OVCAR3 (cell line): ENCODE measurements around a stretch of chr1.

GRCh38 chr1:28258637-28259066 lies 666 bp upstream of the SESN2 start:
- RRBS: no CpG with 5 or more reads among the region's 7 CpGs

DNA sequence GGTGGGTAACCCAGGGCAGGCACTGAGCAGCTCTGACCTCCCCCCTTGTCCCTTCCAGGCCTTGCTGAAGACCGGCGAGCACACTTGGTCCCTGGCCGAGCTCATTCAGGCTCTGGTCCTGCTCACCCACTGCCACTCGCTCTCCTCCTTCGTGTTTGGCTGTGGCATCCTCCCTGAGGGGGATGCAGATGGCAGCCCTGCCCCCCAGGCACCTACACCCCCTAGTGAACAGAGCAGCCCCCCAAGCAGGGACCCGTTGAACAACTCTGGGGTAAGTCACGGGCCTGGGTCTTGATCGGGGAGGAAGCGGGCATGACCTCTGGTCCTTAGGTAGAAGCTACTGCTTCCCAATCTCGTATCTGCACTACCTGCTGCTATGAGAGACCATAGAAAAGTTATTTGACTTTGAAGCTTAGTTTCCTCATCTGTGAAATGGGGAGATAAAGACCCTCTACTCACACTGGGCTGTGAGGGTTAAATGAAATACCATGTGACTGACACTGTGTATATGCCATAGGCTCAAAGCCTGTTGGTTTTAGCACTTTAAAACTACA lies 13.3 kb downstream of the SESN2 start:
- RRBS: no CpG with 5 or more reads among the region's 10 CpGs

DNA sequence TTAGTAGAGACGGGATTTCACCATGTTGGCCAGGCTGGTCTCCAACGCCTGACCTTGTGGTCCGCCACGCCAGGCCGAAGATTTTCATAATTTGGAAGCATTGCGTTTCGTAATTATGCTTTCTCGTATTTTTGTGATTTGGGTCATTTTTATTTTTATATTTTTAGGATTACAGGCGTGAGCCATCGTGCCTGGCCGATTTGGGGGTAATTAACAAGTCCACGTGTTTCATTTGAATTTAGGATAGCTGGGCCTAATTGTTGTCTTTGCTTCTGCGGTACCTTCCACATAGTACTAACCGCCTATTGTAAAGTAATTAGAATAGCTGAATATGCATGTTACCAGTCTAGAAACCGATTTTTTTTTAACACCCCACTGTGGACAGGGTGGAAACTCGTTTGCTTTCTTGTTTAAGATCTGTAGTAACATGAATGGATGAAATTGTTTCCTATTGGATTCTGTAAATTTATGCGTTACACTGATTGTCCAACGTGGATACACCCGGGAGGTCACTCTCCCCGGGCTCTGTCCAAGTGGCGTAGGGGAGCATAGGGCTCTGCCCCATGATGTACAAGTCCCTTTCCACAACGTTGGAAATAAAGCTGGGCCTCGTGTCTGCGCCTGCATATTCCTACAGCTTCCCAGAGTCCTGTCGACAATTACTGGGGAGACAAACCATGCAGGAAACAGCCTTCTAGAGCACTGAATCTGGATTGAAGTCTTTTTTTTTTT lies 1.2 kb downstream of the RCC1 start:
- RRBS: no CpG with 5 or more reads among the region's 25 CpGs

DNA sequence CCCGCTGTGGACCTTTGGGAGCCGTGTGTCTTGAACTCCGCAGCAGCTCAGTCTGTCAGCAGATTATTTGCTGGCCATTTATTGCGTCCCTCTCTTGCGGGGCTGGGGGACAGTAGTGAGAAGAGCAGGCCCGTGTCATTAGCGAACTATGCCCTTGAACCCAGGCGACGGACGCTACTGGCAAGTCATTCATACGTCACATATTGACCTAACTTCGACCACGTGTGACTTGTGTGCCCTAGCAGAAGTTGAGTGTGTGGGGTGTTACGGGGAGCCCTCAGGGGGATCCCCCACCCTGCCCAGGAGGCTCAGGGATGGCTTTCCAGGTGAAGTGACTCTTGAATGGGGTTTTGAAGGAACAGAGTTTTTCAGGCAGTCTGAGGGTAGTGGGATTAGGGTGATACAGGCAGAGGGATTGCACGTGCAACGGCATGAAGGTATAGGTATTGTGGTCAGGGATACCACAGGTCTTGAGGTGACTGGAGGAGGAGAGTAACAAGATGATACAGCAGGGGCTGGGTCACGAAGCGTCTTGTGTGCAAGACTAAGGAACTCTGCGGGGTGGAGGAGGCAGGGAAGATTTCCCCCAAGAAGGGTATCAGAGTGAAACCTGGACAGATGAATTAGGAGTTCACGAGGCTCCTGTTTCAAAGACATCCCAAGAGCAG lies 13.1 kb downstream of the RCC1 start:
- RRBS: no CpG with 5 or more reads among the region's 20 CpGs

GRCh38 chr1:28520206-28520693 lies 14.4 kb downstream of the RCC1 start:
- RRBS: no CpG with 5 or more reads among the region's 5 CpGs

DNA sequence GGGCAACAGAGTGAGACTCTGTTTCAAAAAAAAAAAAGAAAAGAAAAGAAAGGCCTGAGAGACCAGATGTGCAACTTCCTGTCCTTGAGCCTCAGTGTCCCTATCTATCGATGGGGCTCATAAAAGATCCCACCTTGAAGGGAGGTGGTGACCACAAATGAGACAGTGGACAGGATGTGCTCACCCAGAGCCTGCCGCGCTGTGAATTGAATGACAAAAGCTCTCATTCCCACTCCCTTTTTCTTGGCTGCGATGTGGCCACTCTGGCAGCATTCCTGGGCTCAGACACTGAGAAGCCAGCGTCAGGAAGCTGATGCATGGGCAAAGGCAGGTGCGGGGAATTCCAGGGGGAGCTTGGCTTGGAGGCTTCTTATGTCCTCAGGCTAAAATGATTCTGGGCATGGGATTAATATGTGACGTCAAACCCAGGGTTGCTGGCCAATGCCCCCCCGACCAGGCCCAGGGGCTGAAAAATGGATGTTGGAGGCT lies 2.5 kb downstream of the RAB42 start:
- RRBS: no CpG with 5 or more reads among the region's 8 CpGs

- RRBS: 9% methylated on average over 5 of the region's 10 CpGs
Observed at GRCh38 chr1:28642277-28642642, 607 bp downstream of the TAF12 start.

GRCh38 chr1:29177162-29177361 lies 4.6 kb downstream of the SRSF4 start:
- RRBS: no CpG with 5 or more reads among the region's 4 CpGs

DNA sequence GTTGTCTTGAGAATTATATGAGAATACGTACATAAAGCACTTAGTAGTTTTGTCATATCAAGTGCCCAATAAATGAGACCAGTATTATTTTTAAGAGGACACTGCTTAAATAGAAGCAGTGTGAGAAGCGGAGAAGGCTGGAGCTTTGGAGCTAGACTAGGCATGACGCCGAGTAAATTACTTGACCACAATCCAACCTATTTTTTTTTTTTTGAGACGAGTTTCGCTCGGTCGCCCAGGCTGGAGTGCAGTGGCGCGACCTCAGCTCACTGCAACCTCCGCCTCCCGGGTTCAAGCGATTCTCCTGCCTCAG lies 606 bp upstream of the SRSF4 start:
- RRBS: no CpG with 5 or more reads among the region's 13 CpGs

DNA sequence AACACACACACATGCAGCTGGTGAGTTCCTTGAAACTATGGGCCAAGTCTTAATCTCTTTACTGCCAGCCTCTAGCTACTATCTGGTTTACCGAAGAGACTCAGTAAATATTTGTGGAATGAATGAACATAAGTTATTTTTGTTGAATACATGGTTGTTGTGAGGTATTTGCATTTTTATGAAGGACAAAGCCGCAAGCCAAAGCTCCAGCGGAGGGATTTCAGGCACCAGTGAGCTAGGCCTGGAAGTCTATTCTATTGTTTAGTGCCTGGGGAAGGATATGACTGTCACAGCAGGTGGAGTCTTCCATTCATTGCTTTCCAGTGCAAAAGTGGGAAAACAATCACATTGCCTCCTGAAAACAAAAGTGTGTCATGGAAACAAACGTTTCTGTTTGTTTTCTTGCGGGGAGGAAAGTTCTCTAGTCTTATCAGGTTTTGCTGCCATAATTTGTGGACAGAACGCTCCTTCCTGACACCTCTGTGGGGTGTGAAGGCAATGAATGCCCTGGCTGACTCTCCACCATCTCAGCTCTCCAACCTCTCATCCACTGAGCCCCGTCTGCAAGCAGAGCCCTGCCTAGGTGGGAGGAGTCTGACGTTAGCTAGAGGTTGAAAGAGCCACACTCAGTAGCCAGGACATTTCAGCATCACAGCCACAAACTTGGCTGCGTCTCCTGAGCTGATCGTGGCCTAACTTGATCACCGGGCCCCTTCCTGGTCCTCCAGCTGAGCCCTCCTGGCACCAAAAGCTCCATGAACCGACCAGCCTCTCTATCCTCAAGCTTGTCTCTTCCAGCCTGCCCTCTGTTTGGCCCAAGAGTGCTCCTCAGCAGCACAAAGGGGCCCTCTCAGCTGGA lies 739.1 kb downstream of the MATN1 start:
- RRBS: no CpG with 5 or more reads among the region's 12 CpGs

- RRBS: 15% methylated on average over 1 of the region's 9 CpGs
Observed at GRCh38 chr1:30438276-30438614, 285.1 kb downstream of the MATN1 start.

DNA sequence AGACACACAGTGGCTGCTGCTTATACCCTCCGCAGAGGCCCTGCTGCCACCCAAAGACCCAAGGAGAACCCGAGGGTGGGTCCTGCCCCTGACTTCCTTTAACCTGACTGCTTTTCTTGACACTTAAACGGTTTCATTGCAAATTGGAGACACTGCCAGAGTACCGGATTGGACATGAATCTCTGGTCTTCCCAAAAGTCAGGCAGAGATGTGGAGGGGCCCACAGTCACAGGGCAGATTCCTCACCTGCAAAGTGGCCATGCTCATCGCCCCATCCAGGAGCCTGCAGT lies 5.6 kb upstream of the MATN1 start:
- RRBS: no CpG with 5 or more reads among the region's 5 CpGs

DNA sequence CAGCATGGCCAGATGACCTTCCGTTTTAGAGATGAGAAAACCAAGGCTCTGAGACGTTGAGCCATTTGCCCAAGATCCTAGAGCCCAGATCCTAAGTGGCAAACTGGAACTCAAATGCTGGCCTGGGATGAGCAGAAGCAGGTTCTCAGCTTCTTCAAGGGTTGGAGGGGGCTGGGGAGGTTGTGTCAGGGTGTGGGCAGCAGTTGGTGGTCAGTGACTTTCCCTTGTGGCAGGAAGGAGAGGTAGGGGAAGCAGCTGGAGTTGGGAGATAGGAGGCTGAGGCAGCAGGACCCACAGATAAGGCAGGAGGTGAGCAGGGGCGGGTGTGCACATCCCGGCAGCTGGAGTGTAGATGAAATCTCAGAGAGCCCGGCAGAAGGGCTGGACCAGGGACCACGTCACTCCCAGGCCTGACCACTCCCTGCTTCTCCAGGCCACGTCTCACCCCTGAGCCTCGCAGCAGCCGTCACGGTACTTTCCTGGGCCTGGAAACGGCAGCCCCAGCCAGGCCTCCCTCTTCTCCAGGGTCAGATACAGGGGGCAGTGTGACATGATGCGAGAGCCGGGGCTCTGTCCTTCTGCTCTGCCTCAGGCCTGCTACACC lies 11.4 kb upstream of the LAPTM5 start:
- RRBS: no CpG with 5 or more reads among the region's 13 CpGs

- RRBS: no CpG with 5 or more reads among the region's 14 CpGs
Observed at GRCh38 chr1:30778174-30779218, 20.9 kb upstream of the LAPTM5 start.

DNA sequence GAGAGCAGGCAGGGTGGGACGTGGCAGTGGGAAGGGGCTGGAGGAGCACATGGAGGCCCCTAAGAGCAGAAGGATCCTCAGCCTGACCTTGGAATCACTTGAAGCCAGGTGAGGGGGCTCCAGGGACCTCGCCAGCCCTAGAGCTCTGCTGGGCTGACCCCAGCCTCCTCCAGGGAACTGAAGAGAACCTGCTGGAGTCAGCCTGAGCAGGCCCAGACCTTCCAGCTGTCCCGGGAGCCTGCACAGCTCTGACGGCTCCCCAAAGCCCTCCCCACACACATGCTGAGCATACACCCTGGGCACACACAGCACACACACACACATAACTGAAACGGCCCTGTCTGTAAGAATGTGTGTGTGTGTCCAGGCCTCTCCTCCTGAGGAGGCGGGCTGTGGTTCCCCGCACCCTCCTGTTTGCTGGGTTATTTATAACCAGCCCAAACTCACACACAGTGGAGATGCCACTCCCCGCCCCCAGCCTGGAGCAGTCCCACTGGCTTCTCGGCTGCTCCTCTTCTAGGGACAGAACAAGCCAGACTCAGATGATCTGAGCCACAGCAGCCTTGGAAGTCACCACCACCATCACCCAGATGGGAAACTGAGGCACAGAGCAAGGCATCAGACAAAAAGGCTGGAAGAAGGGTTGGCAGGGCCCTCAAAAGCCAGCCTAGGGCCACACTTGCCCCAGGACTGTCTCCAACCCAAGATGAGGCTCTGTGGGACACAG lies 20.1 kb downstream of the SDC3 start:
- RRBS: no CpG with 5 or more reads among the region's 9 CpGs

GRCh38 chr1:30901182-30901563 lies 7.4 kb downstream of the SDC3 start:
- RRBS: no CpG with 5 or more reads among the region's 2 CpGs

GRCh38 chr1:31046905-31047495 lies 18.5 kb downstream of the PUM1 start:
- RRBS: no CpG with 5 or more reads among the region's 5 CpGs

DNA sequence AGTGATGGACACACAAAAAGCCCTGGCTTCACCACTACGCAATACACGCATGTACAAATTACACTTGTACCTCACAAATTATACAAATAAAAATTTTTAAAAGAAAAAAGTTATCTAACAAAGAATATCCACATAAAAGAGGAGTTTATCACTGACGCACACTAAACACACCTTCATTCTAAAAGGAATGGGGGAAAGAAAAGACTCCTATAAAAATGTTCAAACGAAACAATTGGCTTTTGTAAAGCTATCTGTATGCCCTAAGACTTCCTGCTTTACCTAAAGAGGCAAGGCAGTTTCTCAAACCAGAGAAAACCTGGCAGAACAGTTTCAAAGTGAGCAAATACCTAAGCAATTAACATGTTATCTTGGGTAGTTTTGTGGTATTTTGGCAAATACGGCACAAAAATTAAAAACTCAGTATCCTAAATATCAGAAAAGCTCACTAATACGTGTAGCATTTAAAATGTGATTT lies 2.0 kb downstream of the PUM1 start:
- RRBS: no CpG with 5 or more reads among the region's 6 CpGs

GRCh38 chr1:31371432-31372424 lies 1.1 kb downstream of the FABP3 start:
- RRBS: no CpG with 5 or more reads among the region's 9 CpGs